ENCODE measurements around the gene ITGB1BP1.

GRCh38 chr2:8598225-8598792 lies 83.5 kb upstream of the ID2 start:
- PRO-cap = no peak

DNA sequence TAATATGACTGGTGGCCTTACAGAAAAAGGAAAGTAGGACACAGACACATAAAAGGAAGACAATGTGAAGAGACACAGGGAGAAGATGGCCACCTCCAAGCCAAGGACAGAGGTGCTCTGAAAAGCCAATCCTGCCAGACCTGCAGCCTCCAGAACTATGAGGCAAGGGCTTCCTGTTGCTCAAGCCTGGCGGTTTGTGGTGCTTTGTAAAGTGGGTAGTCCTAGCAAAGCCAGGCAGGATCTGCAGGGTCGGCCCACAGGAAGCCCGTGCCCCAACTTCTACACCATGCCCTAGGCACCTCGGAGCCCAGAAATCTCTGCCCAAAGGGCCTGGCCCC lies 37.4 kb upstream of the ID2 start:
- PRO-cap = no peak

DNA sequence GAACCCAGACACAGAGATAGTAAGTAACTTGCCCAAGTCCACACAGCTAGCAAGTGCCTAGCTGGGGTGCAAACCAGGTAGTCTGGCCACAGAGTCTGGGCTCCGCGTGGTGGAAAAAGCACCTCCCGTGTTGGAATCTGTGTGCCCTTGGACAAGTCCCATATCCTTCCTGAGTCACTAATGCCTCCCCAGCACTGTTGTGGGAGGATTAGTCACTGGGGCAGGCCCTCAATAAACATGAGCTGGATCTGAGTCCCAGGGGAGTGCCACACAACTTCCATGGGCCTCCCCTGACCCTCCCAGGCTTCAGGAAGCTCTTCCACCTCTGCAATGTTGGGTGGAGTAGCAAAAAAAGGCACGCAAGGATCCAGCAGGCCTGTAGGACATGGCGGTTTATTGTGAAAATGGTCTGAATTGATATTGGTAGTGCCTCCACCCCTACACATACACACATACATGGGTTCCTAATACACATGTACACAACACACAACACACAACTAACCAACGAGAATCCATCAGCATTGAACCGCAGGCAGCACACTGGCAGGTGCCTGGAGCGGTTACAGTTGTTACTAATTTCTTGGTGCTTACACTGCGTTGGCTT lies 26.7 kb upstream of the ASAP2 start:
- PRO-cap = no peak

- PRO-cap = no peak
Observed at GRCh38 chr2:9211529-9212111, 5.0 kb downstream of the ASAP2 start.

- PRO-cap = no peak
Observed at GRCh38 chr2:9212347-9212655, 5.7 kb downstream of the ASAP2 start.

DNA sequence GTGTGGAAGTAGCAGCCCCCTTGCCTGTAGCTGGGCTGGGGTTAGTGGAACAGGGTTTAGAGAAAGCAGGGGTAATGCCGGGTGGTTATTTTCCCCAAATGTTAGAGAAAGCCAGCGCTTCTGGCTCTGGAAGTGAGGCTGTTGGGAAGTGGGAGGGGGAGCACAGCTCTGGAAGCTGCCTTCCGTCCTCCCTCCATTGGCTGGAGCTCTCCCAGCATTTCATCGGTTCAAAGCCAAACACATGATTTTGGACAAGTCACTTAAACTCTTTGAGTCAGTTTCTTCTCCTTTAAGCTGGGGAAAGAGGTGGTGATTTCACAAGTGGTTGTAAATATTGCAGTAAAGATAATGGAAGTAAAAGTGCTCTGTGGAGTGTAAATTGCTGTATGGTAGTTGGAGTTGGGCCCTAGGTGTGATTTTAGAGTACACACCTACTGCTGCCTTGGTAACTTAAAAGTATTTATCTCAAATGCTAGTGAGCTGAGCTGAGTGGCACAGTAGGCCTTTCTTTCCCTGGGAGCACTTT lies 54.6 kb downstream of the ASAP2 start:
- PRO-cap = no peak

- PRO-cap = no peak
Observed at GRCh38 chr2:9345139-9345975, 78.0 kb downstream of the ITGB1BP1 start.

- PRO-cap = no peak
Observed at GRCh38 chr2:9392847-9393718, 30.2 kb downstream of the ITGB1BP1 start.

DNA sequence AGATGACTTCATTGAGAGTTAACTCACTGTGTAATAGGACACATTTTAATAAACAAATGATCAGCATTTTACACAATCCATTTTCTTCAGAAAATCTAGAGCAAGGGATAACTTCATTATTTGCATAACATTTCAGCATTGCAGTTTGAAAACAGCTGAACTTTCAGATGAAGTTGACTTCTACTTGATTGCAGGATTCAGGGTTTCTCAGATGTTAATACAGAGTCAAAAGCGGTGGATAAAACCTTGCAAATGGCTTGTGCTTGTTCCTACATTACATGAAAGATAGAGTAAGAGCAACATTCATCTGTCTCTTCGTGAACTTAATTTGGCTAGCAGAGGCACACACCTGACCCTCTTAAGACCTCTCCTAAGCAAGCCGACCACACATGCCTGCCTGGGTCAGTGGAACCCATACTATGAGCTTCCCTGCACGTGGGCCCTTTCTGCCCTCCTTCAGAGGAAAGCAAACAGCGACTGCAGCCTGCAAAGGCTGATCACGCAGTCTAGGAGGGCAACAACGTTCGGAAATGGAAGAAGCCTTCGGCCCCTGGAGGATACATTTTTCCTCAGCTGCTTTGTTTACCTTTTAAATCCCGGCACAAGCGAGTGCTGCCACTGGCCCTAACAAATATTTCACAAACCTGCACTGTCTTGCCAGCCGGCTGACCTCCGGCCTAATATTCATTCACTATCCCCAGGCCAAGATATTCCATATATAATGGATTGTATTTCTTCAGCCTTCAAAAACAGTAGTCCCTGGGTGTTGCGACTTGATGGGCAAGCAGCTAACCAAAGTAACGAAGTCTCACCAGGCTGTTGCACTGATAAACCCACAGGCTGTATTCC lies 16.5 kb downstream of the ITGB1BP1 start:
- PRO-cap = no peak

DNA sequence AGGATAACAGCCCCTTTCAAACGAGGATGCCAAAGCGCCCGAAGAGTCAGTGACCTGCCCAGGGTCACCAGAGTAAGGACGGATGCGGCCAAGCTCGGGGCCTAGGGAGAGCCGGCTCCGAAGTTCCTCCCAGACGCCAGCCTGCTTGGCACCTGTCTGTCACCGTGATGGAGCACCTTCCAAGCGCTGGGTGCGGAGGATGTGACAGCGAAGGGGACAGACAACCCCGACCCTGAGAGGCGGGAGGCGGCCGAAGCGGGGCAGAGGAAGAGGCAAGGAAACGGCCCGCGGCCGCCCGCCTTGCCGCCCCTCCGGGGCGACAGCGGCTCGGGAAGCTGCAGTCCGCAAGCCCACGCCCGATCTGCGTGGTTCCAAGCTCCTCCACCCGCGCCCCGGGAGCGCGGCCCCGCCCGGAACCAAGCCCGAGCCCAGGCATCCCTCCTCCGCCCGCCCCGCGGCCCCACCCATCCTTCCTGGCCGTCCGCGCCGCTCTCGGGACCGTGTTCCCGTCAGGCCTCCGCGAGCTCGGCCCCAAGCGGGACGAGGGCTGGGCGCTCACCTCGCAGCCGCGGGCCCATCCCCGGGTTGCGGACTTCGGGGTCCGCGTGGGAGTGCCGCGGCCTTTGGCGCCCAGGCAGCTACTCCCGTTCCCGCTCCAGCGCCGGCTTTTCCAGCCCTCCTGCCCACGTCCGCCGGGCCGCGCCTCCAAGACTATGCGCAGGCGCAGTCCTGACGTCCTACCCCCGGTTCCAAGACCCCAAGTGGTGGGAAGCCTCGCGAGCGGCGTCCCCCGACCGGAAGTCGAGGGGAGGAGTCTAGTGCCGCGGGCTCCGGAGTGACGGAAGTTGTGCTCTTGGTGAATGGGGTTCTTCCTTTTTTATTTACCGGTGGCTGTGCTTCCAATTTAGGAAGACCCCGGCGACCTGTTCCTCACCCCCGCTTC lies at the start of gene ITGB1BP1:
Gene ITGB1BP1, minus strand, starts transcription at position 715 of the 943 bp plus-strand sequence.
- PRO-cap = unidirectional peak, minus-strand start at position 363 of the sequence; bidirectional peak, plus-strand start at position 844 of the sequence, minus-strand start at position 707 of the sequence

- PRO-cap = bidirectional peak, plus-strand start at chr2:9556419, minus-strand start at chr2:9556220
Observed at GRCh38 chr2:9556307-9556758, 703 bp upstream of the ADAM17 start.

DNA sequence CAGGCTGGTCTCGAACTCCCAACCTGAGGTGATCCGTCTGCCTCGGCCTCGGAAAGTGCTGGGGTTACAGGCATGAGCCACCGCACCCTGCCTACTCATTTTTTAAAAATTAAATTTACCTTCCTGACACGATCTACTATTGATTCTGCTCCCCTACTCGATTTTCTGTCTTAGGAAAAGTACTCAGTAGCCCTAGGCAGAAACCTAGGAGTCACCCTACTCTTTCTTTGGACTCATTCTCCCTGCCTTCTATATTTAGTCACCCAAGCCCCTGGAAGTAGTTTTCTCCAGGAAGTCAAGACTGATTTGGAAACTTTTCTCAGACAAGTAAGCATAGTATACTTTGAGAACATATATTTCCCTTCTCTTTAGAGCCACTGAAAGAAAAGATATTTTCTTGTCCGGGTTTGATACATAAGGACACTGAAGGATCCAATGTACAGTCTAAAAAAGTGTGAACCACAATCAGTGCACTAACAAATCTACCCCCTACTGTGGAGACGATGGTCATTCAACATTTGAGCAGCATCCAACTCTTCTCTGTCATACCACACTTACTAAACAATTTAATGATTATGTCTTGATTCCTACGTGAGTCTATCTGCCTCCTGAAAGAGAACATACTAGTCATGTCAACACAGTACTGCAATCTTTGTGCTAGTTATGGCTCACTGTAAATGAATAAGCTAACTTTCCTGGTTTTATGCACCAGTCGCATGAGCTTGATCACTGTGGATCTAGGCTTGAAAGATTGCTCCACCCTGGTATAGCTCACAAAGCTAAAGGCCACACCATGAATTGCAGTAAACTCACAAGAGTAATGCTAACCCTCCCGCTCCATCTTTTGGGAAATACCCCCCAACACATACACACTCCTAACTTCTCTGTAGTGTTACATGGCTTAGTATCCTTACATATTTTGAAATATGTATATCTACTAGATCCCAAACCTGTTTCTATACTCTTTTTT lies 19.8 kb downstream of the YWHAQ start:
- PRO-cap = no peak

DNA sequence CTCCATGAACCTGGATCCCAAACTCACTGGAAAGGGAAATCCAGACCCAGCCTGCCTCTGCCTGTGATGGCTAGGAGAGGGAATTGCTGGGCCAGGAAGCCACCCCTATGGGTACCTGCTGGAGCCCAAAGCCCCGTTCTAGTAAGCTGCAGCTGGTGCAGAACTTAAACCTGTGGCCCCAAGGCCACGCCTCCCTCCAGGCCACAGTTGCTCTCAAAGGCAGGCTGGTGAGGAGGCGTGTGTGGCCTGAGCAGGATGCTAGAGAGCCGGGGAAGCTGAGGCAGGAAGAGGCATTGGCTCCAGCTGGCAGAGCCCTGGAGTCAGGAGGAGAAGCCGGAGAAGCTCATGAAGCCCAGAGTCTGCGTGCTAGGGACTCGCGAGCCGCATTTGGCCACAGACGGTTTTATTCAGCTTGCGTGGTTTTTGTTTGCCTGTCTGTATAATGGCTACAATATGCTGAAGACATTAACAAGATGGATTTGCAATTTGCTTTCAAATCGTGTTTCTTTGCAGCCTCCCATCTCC lies 63.4 kb upstream of the TAF1B start:
- PRO-cap = no peak

DNA sequence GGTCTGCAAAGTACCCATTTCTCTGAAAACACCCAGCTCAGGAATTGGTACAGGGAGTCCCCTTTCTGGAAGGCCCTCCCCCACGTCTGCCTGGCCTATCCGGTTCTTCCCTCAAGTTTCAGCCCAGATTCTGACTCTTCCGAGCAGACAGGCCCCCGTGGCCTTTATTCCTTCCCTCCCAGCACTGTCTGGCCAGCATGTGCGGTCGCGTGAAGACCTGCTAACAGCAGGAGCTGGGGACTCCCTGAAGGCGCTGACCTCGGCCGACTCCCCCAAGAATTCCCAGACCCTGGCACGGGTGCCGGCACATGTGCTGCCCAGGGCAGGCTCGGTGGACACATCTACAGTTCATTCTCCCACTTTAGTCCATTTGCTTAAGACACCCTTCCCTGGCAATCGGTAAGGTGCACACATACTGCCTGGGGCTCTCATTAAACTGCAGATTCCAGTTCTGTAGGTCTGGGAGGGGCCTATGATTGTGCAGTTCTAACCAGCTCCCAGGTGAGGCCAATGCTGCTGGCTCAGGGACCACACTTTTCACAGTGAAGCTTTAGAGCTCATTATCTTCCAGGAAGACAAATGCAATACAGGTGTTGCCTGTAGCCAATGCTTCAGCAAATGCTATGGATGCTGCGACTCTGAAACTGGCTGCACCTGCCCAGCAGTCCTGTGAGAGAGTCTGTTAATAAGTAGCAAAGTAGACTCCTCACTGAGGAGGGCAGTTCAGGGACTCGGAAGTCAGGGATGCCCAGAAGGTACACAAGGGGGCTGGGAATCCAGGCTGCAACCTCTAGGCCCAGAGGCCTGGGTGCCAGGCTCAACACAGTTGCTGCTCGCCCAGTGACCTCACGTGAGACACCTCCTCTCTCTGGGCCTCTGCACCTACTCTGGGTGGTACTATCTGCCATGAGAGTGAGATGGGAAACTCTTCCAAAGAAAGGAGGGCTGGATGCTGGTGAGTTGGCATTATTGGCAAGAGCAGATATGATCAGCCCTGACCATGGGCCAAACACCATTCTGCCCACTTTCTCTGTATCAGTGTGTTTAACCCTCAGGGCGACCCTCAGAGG lies 45.3 kb upstream of the TAF1B start:
- PRO-cap = no peak

DNA sequence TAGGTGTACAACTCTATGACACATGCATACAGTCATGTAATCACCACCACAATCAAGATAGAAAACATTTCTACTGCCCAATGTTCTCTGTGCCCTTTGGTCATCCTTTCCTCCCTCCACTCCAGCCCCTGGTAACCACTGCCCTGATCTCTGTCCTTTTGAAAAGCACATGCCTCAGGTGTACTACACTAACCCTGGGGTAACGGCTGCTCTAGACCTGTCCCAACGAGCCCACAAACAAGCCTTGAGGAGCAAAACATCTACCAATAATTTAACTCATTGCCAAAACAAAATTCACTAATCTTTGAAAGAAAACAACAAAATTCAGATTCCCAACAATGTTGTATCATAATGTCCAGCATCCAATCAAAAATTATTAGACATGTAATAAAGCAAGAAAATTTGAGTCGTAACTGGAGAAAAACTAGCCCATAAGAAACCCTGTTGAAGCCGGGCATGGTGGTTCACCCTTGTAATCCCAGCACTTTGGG lies 25.9 kb upstream of the KLF11 start:
- PRO-cap = no peak

DNA sequence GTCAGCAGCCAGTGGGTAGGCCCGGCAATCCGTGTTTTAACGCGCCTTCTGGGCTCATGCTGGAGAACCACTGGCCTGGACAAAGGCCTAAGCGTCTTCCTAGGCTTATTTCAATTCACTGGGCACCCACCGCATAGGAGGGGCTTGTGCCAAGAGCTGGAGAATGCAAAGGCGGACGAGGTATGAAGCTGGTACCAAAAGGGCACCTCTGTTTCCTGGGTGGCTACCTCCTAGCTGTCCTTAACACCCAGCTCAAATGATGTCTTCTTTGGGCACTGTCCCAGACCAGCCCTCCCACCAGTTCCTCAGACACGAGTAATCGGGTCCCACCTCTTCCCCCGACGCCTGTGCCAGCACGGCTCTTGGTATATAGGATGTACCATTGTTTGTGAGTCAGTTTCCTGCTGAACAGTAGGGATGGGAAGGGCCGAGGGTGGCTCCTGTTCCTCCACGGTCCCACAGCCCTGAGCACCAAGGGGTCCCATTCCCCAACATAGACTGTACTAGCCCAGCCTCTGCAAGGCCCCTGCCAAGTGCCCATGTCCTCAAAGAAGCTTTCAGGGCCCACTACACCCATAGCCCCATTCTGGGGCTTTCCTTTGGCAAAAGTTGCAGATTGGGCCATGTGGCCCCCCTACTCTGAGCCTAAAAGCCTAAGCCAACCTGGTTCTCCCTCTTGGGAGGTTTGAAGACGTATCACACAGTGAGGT lies 5.8 kb upstream of the KLF11 start:
- PRO-cap = no peak

- PRO-cap = bidirectional peak, plus-strand start at chr2:10120451, minus-strand start at chr2:10120268; unidirectional peak, plus-strand start at chr2:10120700
Observed at GRCh38 chr2:10119862-10121082, 2.3 kb upstream of the RRM2 start.

DNA sequence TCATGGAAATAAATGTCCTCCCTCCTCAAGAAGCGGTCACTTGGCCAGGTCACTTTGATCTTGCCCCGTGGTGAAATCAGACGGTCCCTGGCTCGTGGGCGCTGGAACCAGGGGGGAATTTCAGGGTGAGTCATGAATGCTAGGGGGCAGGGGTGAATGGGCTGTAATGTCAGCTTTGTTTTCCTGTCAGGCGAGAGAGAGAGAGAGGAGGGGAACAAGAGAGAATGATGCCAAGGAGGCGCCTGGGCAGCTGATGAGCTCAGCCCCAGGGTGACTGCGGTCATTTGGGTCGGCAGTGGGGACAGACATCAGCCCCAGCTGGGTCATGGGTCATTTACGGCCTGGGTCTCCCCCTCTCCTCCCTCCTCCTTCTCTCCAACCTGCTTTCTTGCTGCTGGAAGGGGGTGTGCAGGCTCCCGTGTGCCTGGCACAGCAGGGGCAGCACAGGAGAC lies 47.8 kb downstream of the RRM2 start:
- PRO-cap = no peak

DNA sequence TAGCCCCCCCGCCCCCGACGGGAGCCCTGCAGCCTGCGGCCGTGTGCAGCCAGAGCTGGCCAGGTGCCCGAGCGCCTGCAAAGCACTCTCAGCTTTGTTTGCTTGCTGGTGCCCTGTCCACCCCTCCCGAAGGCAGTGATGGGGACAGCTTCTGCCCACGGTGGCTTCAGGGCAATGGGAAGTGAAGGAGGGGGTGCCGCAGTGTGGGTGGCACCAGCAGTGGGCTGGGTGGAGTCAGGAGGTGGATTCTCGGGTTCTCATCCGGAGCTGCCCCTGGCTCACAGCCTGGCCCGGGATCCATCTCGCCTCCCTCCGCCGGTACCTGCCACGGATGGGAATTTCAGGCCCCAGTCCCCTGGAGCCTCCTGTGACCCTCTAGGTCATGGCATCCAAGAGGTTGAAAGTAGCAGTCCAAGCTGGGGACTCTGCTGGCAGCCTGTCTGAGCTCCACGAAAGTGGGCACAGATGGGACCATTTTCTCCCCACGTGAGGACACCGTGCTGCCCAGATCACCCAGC lies 15.9 kb upstream of the HPCAL1 start:
- PRO-cap = no peak

DNA sequence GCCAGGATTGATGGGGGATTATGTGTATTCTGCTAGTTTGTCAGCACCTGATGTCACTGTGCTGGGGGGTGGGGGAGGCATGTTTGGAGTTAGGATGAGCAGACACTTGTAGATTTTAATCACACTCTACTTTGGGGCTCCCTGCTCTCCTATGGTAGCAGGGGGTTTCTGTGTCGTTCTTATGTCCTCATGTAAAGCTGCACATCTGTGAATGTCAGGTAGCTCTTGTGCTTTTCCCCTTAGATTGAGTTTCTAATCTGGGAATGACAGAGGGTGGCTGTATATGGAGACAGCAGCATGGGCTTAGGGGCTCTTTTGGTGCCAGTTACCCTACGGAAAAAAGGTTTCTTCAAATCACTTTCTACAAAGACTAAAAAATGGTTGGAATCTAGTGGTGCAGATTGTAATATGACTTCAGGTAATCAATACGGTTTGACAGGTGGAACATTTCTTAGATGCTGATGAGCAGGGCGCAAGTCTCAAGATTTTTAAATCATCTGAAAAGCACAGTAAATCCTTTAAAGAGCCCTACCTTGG lies 3.6 kb downstream of the HPCAL1 start:
- PRO-cap = no peak

Data from bronchial lymph node (tissue), 1 donor.